ENCODE results near the gene GPR89A.

DNA sequence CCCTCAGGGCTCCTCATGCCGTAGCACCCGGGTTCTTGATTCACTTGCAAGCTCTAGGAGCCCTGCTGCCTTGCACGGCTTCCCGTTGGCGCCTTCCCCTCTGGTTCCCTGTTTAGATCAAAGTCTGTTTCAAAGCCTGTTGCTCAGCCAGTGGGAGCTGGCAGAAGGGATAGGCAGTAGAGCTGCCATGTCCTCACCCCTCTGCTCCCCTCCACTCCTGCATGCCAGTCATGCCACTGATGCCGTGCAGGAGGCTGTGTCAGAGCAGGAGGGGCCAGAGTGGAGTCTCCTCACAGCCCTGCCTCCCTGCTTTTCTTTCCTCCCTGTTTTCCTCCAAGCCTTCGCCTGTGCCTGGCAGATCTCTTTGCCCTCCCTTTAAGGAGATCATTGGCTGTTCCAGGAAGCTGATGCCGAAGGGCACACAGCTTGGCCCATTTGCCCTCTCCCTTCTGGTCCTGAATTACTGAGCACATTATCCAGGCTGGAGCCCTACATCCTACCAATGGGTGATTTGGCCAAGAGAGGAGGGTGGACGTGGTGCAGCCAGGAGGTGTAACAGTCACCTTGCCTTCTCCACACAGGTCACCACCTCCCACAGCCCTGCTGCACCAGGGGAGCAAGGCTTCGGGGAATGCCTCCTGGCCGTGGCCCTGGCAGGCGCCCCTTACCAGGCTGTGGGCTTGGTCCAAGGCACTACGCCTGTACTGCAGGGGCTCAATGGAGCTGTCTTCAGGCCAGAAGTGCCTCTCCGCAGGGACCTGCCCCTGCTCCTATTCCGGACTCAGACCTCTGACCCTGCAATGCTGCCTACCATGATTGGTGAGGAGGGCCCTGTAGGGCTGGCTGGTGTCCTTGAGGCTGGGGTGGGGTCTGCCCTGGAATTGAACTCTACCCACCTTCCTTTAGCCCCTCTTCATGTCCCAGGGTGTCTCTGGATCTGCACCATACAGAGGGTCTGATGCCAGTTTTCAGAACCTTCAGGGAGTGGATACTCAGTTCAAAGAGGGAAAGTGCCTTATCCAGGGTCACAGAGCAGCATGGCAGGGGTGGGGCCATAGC, 26.1 kb downstream of the HMGCS2 start:
- PRO-cap: no peak
- RRBS: no CpG with 5 or more reads among the region's 15 CpGs

DNA sequence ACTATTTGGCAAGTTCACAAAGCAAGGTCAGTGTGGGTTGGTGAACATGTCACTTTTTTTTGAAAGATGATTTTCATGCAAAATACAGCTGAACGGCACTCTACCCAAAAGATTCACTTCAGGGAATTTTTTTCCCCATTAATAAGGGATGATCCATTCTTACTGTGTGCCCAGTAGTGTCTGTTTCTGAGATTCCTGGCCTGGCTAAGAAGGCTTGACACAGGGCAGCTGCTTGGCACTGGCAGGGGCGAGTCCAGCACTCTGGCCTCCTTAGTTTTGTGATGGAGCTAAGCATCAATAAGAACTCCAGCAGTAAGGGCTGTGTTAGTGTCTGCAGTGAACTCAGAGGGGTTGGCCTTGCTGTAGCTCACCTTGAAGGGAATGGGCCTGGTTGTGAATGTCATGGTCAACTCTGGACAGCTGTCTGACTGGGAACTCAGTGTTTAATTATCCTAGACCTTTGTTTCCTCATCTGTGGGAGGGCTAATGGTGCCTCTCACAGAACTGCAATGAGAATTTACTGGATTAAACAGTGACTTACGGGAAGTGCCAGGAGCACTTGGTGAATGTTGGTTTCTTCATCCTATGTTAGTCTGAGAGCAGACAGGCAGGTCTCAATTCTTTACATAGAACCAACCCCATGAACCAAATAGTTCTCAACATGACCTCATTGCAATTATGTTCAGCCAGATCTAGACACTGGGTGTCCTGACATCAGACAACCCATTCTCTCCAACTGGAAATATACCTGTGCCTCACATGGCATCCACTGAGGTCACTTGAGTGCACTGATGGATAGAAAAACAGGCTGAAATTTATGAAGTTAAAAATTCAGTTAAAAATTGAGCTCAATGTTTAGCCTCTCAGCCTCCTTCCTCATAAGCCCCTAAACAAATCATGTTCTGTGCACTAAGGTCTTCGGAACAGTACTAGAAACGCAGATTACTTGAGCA, 23.7 kb downstream of the HMGCS2 start:
- PRO-cap: no peak
- RRBS: no CpG with 5 or more reads among the region's 5 CpGs

GRCh38 chr1:119980078-119980486, 83.8 kb upstream of the ADAM30 start:
- PRO-cap: no peak
- RRBS: no CpG with 5 or more reads among the region's 5 CpGs

DNA sequence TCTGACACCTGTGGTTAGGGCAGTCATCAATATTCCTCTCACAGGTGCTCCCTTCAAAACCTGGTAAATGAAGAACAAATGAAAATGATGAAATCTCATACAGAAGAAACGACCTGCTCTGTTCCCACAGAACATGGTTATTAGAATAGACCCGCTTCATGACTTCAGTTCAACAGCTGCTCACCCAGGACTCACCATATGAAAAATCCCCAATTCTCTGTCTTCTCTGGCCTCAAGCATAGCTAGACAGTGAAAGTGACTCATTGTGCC, 82.5 kb downstream of the NOTCH2 start:
- PRO-cap: no peak
- RRBS: no CpG with 5 or more reads among the region's 2 CpGs

DNA sequence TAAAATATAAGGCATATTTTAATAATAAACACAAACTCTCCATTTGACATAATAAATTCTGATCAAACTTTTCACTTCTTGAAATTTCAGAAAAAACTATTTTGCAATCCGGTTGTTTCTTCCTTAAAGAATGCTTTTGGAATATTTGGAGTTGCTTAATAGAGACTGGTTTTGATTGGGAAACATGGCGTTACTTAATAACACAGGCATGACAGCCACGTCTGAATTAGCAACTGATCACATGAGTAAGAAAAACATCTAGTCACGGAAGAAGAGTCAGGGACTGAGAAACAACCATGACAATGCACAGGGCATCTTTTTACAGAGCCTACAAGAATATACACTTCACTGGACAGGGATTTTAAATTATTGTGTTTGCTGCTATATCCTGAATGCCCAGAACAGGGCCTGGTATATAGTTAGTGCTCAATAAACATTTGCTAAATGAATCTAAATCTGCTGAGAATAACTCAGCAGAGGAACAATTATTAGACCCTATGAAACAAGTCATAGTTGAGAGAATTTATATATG, 18.2 kb downstream of the SEC22B start:
- PRO-cap: no peak
- RRBS: no CpG with 5 or more reads among the region's 4 CpGs

- PRO-cap: unidirectional peak, plus-strand start at chr1:120354987
- RRBS: no CpG with 5 or more reads among the region's 34 CpGs
Measured at GRCh38 chr1:120354519-120355268, 60.1 kb upstream of the NBPF8 start.

GRCh38 chr1:120701119-120701696, 22.5 kb upstream of the NOTCH2NLR start:
- PRO-cap: no peak
- RRBS: no CpG with 5 or more reads among the region's 39 CpGs

- PRO-cap: unidirectional peak, plus-strand start at chr1:120913093
- RRBS: no CpG with 5 or more reads among the region's 88 CpGs
Measured at GRCh38 chr1:120912903-120914035, 23.7 kb downstream of the PPIAL4A start.

DNA sequence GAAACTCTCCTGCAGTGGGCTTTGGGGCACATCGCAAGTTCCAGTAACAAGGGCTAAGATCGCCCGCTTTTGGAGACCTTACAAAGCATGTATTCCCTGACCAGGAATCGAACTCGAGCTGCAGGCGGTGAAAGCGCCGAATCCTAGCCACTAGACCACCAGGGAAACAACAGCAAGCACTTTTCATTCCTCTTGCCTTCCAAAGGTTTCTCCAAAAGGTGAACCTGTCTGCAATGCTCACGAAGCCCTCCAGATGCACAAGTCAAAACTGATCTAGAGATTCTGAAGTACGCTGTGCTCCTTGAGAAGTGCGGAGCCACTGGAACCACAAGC, 111.3 kb downstream of the PPIAL4A start:
- PRO-cap: no peak
- RRBS: no CpG with 5 or more reads among the region's 11 CpGs

GRCh38 chr1:121519485-121520085, 334.8 kb downstream of the SRGAP2C start:
- PRO-cap: no peak
- RRBS: no CpG with 5 or more reads among the region's 40 CpGs

DNA sequence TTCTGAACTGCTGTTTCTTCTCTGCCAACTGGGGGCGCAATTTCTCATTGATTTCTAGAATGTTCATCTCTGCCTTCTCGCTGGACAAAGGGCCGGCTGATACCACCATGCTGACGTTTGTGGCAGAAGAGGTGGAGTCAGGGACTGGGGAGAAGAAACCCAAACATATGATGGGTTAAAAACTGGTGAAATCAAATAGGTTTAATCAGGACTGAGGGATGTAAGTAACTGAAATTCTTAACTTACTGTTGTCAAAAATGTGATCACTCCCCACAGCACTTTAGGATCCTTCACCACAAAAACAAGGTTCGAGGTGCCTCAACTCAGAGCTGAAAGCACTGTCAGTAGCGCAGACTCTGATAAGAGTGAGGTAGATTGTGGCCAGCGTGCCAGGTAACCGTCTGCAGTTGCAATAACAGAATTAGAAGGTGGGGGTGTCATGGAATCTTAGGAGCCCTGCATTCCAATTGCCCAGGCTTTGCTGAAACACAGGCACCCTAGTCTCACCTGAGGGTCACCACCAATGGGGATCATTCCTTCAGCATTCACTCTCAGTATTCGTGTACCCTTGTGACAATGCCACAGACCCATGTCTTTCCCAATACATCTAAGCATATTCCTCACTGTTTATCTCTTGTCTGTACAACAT, 21.4 kb downstream of the NBPF15 start:
- PRO-cap: no peak
- RRBS: no CpG with 5 or more reads among the region's 9 CpGs

DNA sequence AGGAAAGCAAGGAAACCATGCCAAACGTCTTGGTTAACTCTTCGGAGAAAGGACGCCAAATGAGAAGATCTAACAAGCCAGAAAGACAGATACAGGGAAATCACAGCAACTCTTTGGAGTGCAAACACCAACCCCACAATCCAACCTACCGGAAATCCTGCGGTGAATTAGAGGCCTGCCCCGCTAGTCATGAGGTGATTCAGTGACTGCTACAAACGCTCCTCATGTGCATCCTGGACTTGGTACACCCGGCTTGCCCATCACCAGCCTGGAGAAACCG, 835 bp downstream of the NBPF15 start:
- PRO-cap: unidirectional peak, plus-strand start at position 190 of the sequence
- RRBS: 7% methylated on average over 6 of the region's 9 CpGs

GRCh38 chr1:144490227-144490826, 28.9 kb upstream of the NBPF15 start:
- PRO-cap: no peak
- RRBS: no CpG with 5 or more reads among the region's 30 CpGs

GRCh38 chr1:144546133-144547221, 46.2 kb upstream of the PPIAL4F start:
- PRO-cap: unidirectional peak, minus-strand start at chr1:144546713
- RRBS: no CpG with 5 or more reads among the region's 40 CpGs

DNA sequence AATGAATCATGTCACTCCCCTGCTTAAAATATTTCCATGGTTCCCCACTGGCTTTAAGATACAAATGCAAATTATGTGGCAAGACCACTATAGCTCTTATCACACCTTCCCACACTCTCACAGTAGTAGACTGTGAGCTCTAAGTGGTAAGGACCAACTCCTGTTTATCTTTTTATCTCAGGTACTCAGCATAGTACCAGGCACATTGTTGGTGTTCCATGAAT, 53.5 kb downstream of the SRGAP2B start:
- PRO-cap: no peak

GRCh38 chr1:145287552-145287866, 45.5 kb upstream of the PPIAL4D start:
- PRO-cap: no peak
- RRBS: no CpG with 5 or more reads among the region's 24 CpGs

DNA sequence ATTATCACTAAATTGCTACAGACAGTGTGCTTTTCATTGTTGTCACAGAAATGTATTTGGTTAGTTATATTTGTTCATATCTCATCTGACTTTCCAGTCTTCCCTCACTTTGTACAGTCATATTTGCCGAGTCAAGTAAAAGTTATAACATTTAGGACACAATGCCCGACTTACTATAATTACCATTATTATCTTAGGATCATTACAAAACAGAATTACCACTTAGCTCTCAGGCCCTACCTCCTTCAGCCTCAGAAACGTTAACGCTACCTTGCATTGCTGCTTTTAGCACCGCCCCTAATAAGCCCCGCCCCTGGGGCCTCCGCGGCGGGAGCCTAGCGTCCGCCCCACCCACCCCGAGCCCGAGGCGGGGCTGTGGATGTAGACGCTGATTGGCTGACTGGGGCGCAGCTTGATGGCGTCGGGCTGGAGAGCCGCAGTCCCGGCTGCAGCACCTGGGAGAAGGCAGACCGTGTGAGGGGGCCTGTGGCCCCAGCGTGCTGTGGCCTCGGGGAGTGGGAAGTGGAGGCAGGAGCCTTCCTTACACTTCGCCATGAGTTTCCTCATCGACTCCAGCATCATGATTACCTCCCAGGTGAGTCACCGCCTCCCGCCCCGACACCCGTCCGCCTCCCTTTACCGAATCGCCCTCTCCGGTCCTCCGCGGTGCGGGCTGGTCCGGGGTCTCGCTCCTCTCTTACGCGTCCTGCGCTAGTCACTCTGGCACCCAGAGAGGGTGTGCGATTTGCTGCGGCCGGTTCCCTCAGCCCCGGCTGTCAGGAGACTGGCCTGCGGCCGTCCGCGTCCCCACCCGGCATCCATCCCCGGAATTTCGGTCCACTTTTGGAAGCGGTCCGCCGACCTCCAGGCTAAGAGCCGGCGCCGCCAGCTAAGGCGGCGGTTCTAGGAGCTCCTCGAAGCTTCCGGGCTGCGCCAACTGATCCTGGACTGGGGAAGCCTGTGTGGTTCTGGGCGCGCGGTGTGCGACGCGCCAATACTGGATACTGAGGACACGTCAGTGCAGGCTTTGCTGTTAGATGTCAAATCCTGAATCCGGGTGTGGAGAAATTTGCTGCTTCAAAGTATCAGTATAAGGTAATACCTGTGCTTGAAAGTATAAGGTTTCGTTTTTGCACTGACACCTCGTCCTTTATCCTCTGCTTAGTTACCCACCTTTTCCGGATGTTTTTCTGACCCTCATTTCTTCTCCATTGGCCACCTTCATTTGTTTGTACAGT, at the start of gene GPR89A:
GPR89A (plus strand) TSS at position 408 of the 1,238 bp plus-strand sequence.
- PRO-cap: unidirectional peak, plus-strand start at position 468 of the sequence; bidirectional peak, plus-strand start at position 726 of the sequence, minus-strand start at position 740 of the sequence
- RRBS: no CpG with 5 or more reads among the region's 74 CpGs

- PRO-cap: no peak
- RRBS: no CpG with 5 or more reads among the region's 1 CpG
Measured at GRCh38 chr1:145890971-145891616, 5.4 kb upstream of the ANKRD35 start.

DNA sequence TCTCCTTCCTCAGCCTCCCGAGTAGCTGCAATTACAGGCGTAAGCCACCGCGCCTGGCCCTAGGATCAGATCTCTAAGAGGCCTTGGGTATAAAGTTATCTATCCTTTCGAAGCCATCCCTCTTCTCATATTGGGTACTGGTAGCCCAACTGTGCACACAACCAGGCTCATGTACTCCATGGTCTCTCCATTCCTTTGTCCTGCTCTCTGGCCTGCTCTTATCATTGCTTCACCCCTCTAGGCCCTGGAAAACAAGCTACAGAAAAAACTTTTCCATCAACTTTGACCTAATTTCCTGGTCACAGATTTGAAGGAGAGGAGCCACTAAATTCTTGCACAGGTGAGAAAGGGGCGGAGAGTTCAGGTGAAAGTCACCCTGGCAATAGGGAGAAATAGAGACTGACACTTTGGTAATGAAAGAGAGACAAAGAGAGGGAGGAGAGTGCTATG, 6.1 kb downstream of the TXNIP start:
- PRO-cap: no peak
- RRBS: no CpG with 5 or more reads among the region's 6 CpGs

DNA sequence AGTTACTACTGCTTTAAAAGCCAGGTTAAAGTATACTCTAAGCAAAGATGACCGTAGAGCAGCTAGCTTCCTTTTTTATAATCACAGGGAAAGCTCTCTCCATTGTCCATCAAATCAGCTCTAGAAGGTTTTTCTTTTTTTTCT, 3.3 kb downstream of the TXNIP start:
- PRO-cap: no peak
- RRBS: no CpG with 5 or more reads among the region's 1 CpG

All from Caco-2 (cell line).